ENCODE data around the gene TFAP2C.

DNA sequence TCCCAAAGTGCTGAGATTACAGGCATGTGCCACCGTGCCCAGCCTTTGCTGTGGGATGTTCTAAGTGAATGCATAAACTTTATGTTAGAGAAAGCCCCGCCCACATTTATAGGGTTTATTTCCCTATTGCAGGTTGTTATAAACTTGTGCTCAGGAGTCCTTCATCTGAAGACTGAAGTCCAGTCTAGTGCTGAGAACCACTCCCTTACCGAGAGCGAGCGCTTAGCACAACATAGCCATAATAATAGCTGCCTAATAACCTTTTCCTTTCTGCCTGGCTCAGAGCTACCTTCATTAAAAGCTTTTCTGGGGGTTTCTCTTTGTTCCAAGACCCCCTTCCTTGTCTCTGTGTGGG lies 75.4 kb upstream of the ZNF217 start:
- PRO-cap, result no peak
- RAMPAGE, long total RNA, 2 experiments, result no peak in any of the 2 experiments

DNA sequence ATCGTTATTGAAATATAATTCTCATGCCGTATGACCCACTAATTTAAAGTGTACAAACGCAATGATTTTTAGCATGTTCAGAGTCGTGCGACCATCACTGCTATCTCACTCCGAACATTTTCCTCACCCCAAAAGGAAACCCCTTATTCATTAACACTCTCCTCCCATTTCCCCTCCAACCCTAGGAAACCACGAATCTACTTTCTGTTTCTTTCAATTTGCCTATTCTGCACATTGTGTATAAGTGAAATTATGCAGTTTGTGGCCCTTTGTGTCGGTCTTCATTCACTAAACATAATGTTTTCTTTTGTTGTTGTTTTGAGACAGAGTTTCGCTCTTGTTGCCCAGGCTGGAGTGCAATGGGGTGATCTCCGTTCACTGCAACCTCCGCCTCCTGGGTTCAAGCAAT lies 99.6 kb upstream of the ZNF217 start:
- PRO-cap, result no peak
- RAMPAGE, long total RNA, 2 experiments, result no peak in any of the 2 experiments

- PRO-cap, result no peak
- RAMPAGE, long total RNA, 2 experiments, result no peak in any of the 2 experiments
Measured at GRCh38 chr20:53729488-53730143, 136.0 kb upstream of the ZNF217 start.

DNA sequence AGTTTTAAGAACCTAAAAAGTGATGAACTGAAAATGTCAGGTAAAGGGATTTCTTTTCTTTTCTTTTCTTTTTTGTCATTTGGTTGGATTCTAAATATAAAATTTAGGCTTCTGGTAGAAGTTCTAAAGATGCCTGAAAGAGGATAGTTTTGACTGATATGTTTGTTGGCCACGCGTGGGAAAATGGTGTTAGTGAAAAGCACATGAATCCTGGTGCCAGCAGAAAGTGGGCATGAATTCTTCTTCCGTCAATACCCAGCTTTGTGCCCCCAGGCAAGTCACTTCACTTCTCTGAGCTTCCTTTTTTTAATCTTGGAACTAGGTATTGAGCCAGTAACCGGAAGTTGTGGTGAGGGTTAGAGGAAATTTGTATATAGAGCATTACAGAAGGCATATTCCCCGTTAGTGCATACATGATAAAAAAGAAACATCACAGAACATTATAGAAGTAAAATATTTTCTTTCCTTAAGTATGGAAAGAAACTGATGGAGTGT lies 223.3 kb downstream of the BCAS1 start:
- PRO-cap, result no peak
- RAMPAGE, long total RNA, 2 experiments, result no peak in any of the 2 experiments

GRCh38 chr20:53859664-53860165 lies 210.7 kb downstream of the BCAS1 start:
- PRO-cap, result no peak
- RAMPAGE, long total RNA, 2 experiments, result no peak in any of the 2 experiments

DNA sequence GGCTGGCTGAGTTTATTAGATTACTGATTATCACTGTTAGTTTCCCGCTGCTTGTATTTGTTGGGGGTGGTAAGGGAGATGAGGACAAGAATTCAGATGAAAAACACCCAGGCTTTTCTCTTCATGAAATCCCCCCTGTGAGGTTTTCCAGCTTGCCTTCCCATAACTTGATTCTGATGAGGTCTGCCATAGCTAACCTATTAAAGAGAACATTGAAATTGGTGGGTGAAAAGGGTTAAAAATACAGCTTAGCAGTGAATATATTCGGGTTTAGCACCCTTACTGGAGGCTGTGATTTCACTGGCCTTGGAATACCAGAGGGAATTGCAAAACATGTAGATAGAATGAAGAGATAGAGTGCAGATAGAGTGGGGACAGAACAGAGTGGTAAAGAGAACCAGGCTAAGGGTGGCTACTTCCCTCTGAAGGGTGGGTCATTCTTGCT lies 203.8 kb downstream of the BCAS1 start:
- PRO-cap, result no peak
- RAMPAGE, long total RNA, 2 experiments, result no peak in any of the 2 experiments

DNA sequence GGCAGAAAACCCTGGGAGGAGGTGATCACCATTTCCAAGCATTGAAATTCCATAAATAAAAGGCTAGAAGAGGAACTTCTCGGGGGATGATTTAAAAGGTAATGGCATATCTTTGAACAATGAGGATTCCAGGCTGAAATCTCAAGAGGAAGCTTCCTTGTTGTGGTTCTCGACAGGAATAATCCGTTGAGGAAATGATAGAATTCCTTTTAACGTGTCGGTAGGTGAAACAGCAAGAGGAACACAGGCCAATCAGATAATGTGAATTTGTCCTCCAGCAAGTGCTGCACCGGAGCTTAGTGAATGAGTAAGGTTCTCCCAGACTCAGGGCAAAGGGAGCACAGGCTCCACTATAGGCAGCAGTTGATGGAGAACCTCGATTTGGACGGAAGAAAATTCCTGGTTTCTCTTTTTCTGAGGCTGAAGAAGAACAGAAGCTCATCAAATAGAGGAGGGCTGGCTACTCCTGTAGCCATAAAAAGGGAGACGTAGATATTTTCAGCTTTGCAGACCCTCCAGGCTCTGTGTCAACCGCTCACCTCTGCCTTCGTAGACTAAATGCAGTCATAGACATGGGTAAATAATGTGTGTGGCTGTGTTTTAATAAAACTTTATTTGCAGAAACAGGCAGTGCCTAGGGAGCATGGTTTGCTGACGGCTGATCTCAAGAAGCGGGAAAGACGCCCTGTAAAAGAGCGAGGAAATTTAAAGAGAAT lies 172.1 kb downstream of the BCAS1 start:
- PRO-cap, result no peak
- RAMPAGE, long total RNA, 2 experiments, result no peak in any of the 2 experiments

DNA sequence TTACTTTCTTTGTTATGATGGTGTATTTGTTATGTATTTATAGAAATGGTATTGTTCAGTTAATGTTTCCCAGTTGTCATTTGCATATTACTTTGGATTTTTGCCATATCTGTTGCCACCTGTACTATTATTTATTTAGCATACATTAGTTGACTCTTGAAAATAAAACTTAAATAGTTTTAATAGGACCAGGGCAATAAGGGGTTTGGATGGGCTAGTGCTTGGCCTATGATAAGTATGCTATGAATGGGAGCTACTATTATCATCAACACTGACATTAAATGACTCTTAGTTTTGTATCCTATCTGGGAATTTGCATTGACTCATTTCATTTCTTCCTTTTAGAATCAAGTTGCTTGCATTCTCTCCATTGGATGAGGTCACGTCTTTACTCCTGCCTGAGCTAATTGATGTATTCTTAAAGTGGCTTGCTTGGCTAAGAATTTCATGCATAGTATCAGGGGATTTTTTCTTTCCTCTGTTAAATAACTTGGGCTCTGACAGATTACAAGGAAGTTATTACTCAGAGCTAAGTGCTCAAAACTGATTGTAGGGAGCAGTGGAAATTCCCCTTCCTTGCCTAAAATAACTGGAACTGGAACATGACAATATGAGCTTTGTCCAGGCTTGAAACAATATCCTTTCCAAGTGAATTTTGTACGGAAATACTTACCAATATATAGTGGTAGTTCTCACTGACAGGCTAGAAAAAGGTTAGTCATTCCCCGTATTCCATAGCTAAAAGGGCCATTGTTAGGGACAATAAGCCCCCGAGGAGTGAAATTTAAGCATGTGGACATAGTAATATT lies 170.0 kb downstream of the BCAS1 start:
- PRO-cap, result no peak
- RAMPAGE, long total RNA, 2 experiments, result no peak in any of the 2 experiments

DNA sequence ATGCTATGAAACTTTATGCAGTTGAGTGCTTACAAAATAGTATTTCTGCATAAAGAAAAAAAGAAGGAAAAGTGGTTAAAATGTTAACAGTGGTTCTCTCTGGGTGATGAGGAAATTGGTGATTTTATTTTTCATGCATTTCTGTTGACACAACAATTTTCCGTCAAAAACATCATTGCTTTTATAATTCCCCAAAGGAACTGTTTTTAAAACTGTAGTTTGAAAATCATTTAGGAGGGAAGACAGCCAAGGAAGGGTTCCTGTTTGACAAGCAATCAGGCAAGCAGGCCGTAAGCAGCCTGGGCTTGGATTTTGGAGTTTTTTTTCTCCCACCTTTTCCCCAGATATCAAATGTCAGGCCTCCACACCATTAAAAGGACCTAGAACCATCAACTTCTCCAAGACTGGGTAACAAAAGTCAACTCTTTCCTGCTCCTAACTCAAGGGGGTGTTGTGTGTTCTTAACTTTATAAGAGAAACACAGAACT lies 146.8 kb downstream of the BCAS1 start:
- PRO-cap, result no peak
- RAMPAGE, long total RNA, 2 experiments, result no peak in any of the 2 experiments

- PRO-cap, result no peak
- RAMPAGE, long total RNA, 2 experiments, result no peak in any of the 2 experiments
Measured at GRCh38 chr20:54133356-54133918, 40.3 kb downstream of the CYP24A1 start.

DNA sequence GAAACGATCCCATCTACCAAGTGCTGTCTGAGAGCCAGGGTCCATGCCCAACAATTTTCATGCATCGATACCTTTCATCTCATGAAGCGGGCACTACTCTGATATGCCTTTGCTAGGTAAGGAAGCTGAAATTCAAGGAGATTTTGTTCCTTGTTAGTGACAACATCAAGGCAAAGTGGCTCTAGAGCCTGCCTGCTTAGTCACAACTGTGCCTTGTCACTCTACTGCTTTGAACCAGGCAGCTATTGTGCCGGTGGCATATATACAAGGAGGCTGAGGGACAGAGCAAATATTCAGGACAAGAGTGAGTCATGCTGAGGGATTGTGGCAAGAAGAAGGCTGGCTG lies 59.4 kb downstream of the PFDN4 start:
- PRO-cap, result no peak
- RAMPAGE, long total RNA, 2 experiments, result no peak in any of the 2 experiments

- PRO-cap, result no peak
- RAMPAGE, long total RNA, 2 experiments, result no peak in any of the 2 experiments
Measured at GRCh38 chr20:54268444-54268643, 60.5 kb downstream of the PFDN4 start.

GRCh38 chr20:56409294-56410087 lies 2.6 kb upstream of the CASS4 start:
- PRO-cap, result no peak
- RAMPAGE, long total RNA, 2 experiments, result no peak in any of the 2 experiments

DNA sequence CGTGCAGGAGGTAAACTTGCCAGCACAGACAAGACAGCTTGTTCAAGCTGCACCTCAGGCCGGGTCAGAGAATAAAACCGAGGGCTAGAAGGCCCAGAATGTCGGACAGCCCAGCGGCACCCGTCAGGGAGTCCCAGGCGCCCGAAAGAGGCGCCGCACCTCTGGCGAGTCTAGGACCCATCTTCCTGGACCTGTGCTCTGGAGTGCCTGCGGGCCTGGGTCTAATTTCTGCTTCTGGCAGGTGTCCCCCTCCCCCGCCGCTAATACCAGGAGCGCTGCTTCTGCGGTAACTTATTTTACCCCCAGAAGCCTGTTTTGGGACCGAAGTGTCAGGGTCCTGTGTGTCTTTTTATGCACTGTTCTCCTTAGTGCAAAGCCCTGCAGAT lies 1.7 kb upstream of the TFAP2C start:
- PRO-cap, result no peak
- RAMPAGE, long total RNA, 2 experiments, result no peak in any of the 2 experiments

- PRO-cap, result bidirectional peak, plus-strand start at chr20:56629316, minus-strand start at chr20:56629120
- RAMPAGE, long total RNA, 2 experiments, result no peak in any of the 2 experiments
Measured at GRCh38 chr20:56628902-56629489, at the start of gene TFAP2C. TFAP2C (plus strand) TSS chr20:56629306.

- PRO-cap, result bidirectional peak, plus-strand start at chr20:56630184, minus-strand start at chr20:56630021
- RAMPAGE, long total RNA, 2 experiments, result no peak in any of the 2 experiments
Measured at GRCh38 chr20:56629847-56630843, 1.0 kb downstream of the TFAP2C start.

DNA sequence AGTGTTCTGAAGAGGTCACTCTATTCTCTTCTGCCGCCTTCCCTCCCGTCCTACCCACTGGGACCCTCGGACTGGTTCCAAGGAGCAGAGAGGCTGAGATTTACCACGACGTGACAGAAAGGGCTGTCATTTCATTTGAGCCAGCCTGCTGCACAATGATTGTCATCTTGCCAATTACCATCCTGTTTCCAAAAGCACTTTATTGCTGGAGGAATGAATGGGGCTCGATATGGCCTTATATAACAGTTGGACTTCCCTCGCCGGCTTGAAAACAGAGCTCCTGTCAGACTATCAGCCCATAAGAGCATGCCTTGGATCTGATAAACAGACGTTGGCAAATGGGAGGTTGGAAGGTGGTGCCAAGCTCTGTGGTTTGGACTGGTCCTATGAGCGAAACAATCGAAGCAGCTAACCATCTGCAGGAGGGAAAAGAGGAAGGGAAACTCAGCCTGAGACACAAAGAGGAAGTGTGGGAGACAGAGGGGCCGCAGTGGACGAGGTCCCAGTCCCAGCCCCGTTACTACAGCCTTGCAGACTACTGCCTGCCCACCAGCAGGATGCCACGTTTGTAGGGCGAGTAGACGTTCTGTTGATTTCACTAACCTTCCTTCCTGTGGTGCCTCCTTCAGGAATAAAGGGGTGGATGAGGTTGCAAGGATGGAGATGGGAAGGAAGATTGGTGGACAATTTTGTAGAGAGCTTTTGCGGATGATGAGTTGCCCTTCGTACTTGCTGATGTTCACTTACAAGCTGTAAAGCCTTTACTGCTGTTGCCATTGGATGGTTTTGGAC lies 93.0 kb downstream of the TFAP2C start:
- PRO-cap, result no peak
- RAMPAGE, long total RNA, 2 experiments, result no peak in any of the 2 experiments

DNA sequence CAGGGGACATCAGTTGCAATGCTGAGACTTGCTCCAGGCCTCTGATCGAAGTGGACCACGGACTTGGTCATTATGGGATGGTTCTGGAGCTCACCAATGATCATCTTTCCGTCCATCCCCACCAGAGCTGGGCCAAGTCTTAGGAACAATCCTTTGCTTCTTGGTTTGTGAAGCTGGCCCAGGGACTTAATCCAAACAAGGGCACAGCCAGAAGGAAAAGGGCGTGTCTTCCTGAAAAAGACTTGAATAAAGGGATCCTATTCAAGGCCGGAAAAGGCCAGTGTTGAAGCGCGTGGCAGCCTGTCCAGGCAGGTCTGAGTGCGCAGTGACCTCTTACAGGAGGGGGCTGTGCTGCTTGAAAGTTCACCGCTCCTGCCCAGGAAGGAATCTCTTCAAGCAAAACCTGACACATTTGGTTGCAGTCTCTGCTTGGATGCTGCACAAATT lies 136.0 kb downstream of the TFAP2C start:
- PRO-cap, result no peak
- RAMPAGE, long total RNA, 2 experiments, result no peak in any of the 2 experiments

- PRO-cap, result no peak
- RAMPAGE, long total RNA, 2 experiments, result no peak in any of the 2 experiments
Measured at GRCh38 chr20:56859214-56860707, 230.7 kb downstream of the TFAP2C start.

GRCh38 chr20:57157434-57157803 lies 109.0 kb downstream of the BMP7 start:
- PRO-cap, result no peak
- RAMPAGE, long total RNA, 2 experiments, result no peak in any of the 2 experiments